Thoracic aorta endothelial cell (primary cell): ENCODE measurements around the gene WFIKKN2.

DNA sequence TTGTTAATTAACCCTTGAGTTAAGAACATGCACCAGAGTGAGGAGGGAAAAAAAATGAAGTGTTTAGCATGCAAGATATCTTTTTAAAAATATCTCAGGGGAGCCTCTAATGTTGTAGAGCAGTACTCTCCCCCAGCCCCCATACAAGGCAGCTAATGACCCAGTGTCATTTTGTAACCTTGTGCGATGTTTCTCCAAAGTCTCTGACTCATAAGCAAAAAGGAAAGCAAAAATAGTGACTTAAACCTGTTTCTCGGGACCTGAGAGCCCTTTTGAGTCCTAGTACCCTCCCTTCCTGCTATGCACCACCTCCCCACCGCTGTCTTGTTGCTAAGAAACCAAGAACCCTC, 2.8 kb downstream of the MYCBPAP start:
- CAGE, long polyA plus RNA = no peak

GRCh38 chr17:50583626-50584474, 23.3 kb downstream of the CACNA1G start:
- CAGE, long polyA plus RNA = no peak

GRCh38 chr17:50675632-50676226, 32.0 kb downstream of the ANKRD40 start:
- CAGE, long polyA plus RNA = no peak

DNA sequence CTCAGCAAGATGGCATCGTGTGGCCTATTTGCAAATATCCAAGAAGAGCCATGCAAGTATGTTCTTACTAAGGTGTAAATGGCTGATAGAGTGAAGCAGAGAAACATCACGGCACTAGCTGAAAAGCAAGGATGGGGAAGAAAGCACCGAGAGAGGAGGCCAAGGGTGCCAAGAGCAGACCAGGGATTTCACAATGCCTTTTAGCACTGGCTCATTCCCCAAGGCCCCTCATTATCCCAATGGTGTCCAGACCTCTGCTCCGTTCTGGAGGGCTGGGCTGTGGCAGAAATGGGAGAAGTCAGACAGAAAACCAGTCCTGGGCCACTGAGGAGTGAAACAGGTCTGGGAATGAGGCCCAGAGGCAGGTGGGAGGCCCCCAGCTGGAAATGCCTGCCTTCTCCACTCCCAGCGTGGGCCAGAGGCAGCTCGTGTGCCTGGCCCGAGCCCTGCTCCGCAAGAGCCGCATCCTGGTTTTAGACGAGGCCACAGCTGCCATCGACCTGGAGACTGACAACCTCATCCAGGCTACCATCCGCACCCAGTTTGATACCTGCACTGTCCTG, 20.5 kb downstream of the ANKRD40 start:
- CAGE, long polyA plus RNA = no peak

DNA sequence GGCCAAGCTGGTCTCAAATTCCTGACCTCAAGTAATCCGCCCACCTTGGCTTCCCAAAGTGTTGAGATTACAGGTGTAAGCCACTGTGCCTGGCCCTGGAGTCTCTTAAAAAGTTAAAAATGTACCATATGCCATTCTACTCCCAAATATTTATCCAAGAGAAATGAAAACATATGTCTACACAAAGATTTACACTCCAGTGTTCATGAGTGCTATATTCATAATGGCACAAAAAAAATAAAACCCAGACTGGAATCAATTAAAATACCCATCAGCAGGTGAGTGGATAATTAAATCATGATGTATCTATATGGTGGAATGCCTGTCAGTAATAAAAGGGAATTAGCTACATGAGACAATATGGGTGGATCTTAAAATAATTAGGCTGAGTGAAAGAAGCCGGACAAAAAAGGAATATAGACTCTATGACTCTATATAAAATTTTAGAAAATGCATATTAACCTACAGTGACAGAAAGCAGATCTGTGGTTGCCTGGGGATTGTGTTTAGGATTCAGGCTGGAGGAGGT, 23.2 kb downstream of the LUC7L3 start:
- CAGE, long polyA plus RNA = no peak

DNA sequence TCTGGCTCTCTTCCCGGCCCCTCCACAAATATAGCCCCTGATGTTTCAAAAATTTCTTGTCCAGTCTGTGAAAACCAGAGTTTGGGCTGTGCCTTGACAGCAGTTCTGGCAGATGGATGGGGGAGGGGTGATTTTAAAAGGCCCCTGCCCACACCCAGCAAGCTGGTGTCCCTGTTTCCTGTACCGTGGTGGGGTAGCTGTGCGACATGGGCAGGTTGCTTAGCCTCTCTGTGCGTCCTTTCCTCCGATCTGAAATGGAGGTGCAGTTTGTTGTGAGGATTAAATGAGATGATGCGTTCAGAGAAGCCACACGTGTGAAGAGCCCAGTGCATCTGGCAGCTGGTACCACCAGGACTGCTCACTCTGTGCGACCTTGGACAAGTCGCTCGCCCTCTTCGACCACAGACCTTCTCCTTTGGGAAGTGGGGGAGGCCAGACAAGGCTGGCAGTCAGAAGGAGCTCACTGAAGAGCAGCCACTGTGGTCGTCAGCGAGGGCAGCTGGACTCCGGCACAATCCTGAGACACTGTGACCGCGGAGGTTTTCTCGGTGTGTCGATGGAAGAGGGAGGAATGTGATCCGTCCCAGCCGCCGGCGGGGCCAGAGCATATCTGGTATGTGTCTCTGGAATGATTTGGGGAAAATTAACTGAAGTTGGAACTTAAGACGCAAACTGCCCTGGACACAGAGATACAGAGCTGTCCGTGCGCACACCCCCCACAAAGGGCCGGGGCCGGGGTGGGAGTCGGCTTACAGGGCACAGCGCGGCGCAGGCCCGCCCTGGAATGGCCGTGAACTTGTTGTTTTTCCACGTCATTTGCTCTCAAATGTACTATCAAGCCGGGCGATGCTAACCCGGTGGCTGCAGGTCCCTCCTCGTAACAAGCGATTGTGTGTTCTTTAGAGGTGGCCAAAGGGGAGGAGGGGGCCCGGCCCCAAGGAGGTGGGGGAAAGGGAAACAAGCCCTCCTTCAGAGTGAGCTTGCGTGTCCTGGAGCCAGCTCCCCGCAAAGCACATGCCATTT, 655 bp upstream of the WFIKKN2 start:
- CAGE, long polyA plus RNA = no peak

DNA sequence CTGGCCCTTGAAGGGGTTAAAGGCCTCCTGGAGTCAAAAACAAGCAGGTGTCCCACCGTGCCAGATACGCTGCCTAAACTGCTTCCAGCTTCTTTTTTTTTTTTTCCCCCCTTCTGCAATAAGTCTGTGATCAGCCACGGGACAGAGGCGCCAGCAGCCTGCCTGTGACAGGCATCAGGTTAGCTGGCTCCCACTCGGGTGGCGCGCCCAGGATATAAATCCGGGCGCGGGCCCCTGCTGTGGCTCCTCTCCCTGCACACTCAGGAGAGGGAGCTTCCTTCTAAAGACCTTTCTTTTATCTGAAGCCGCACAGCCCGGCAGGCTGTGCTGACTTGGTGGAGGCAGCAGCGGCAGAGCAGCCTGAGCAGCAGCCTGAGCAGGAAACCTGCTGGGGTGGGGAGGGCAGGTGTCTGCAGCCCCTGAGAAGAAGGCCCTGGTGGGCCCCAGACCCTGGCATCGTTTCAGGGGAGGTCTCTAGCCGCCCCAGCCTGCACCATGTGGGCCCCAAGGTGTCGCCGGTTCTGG, at the start of gene WFIKKN2:
TSS of gene WFIKKN2 (plus strand) at position 144 of the 525 bp plus-strand sequence.
- CAGE, long polyA plus RNA = no peak

GRCh38 chr17:50867350-50868378, 1.5 kb upstream of the TOB1 start:
- CAGE, long polyA plus RNA = no peak

- CAGE, long polyA plus RNA = no peak
Observed at GRCh38 chr17:50925133-50925621, 59.0 kb upstream of the TOB1 start.

- CAGE, long polyA plus RNA = no peak
Observed at GRCh38 chr17:50935813-50936063, 69.6 kb upstream of the TOB1 start.

GRCh38 chr17:51103010-51103612, 17.6 kb downstream of the SPAG9 start:
- CAGE, long polyA plus RNA = no peak

GRCh38 chr17:51125878-51126466, 5.3 kb upstream of the SPAG9 start:
- CAGE, long polyA plus RNA = no peak

GRCh38 chr17:51153729-51154600, 606 bp downstream of the NME1 start:
- CAGE, long polyA plus RNA = no peak

- CAGE, long polyA plus RNA = no peak
Observed at GRCh38 chr17:51197565-51198567, 31.7 kb downstream of the NME2 start.

DNA sequence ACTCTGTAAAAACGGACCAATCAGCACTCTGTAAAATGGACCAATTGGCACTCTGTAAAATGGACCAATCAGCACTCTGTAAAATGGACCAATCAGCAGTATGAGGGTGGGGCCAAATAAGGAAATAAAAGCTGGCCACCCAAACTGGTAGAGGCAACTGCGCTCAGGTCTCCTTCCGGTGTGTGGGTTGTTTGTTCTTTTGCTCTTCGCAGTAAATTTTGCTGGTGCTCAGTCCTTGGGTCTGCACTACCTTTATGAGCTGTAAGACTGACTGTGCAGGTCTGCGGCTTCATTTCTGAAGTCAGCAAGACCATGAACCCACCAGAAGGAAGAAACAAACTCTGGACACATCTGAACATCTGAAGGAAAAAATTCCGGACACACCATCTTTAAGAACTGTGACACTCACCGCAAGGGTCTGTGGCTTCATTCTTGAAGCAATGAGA, 703.5 kb upstream of the CA10 start:
- CAGE, long polyA plus RNA = no peak

DNA sequence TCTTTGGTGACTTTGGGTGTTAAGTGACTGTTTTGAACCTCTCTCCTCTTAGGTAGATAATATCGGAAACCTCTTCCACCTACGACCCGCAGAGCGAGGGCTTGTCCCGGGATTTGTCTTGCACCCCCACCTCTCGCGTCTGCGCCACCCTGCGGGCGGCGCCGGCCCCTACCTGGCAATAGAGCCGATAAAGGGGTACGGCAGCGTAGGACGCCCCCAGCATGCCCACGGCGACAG, 427 bp downstream of the COX11 start:
- CAGE, long polyA plus RNA = no peak

DNA sequence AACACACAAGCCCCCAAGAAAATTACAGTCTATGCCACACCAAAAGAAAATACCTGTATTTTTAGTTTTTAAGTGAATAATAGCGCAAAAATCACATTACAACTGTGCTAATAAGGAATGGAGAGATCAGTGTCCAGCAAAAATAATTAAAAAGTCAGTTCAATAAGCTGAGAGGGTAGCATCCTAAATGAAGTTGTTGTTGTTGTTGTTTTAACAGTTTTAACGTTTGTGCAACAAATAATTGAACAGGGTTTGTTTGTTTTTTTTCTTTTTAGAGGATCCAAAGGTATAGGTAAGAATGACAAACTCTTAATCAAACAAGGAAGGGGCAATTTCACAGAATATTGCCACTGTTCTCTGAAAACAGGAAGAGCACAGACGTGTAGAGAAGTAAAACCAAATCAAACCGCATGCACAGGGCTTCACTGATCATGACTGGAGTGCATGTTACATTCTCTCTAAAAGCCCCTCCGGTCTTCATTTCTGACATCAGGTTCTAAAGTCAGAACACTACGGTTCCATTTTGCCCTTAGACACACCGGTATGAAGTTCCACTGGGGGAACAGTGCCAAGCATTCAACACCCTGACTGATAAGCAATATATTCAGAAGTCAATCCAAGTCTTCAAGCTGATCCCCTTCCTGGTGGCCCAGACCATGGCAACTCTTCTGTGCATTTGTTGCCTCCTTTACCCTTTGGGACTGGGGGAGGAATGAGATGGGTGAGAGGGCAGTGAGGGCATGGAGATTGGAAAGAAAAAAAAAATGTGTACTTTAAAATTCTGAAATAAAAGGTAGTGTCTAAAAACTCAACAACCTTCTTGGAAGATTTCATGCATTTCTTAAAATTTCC, 1.6 kb downstream of the MMD start:
- CAGE, long polyA plus RNA = no peak

GRCh38 chr17:55458267-55458870, 36.7 kb upstream of the MMD start:
- CAGE, long polyA plus RNA = no peak

DNA sequence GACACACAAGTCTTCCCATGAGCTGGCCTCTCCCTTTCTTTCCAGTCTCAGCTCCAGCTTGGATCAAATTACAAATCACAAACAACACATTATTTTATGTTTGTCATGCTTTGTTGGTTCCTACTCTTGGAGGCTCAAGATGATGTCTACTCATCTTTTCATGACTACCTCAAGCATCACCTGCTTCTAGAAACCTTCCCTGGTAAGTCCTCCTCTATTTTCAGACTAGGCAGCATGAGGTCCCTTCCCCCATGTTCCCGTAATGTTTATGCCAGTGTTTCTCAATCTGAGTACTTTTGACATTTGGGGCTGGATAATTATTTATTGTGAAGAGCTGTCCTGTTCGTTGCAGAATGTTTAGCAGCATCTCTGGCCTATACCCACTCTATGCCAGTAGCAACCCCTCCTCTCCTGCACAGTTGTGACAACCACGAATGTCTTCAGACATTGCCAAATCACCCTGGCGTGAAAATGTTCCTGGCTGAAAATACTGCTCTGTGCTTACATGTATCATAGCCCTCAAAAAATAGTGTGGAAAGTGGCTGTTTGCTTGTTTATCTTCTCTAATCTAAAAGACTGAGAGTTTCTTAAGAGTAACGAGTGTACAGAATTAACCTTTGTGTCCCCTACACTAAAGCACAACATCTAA, 10.2 kb upstream of the TMEM100 start:
- CAGE, long polyA plus RNA = no peak

DNA sequence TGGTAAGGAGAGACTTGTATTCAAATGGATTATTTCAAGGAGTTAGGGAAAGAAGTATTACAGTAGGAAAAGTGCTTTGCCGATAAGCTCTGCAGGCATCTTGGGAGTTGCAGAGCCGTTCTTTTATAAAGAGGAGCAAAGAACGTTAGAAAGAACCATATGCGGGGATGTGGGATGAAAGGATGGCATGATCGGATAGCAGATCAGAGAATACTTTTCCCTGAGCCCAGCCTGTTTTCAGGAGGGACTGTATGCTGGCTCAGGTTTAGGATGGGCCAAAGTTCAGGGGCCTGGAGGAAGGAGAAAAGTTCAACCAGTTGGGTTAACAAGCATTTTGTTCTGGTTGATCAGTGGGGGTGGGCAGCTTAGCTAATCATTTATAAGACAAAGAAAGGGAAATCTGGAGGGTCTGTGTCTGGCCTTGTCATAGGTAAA, 11.1 kb downstream of the PCTP start:
- CAGE, long polyA plus RNA = no peak